Ileum (tissue), 1 donor: ENCODE results near the gene MOCS3.

DNA sequence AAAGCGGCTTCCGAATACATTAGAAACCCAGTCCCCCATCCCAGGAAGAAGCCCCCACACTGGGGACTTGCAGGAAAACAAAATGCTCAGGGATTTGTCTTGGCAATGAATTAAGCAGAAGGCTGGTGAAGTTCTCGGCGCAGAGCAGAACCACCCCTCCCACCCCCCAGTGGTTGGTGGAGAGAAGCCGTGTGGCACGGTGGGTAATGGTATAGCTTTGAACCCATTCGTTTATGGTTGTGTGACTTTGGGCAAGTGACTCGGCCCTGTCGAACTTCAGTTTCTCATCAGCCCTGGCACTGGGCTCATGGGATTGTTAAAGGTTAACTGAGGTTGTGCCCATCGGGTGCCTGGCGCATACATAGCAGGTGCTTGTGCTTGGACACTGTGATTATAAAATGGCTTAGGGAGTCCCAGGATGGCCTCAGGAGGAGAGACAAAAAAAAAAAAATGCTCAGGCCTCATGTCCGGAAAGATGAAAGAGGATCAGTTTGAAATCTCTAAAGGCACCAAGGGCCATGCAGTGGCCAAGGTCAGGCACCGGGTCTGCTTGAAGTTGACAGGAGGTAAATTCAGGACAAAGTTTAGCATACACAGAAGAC lies 120.2 kb upstream of the PTPN1 start:
- PRO-cap: no peak

DNA sequence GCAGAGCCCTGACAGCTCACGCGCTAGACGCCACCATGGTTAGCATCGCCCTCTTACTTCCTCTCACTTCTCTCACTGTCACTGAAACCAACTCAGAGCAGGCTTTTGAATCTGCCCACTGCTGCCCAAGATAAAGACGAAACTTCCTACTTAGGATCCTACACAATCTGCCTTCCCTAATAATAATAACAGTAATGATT lies 117.9 kb upstream of the PTPN1 start:
- PRO-cap: no peak

- PRO-cap: bidirectional peak, plus-strand start at chr20:50483659, minus-strand start at chr20:50483599
Measured at GRCh38 chr20:50483337-50483847, 26.8 kb upstream of the PTPN1 start.

- PRO-cap: no peak
Measured at GRCh38 chr20:50546653-50547233, 36.6 kb downstream of the PTPN1 start.

GRCh38 chr20:50562192-50563099 lies 52.3 kb downstream of the PTPN1 start:
- PRO-cap: no peak

DNA sequence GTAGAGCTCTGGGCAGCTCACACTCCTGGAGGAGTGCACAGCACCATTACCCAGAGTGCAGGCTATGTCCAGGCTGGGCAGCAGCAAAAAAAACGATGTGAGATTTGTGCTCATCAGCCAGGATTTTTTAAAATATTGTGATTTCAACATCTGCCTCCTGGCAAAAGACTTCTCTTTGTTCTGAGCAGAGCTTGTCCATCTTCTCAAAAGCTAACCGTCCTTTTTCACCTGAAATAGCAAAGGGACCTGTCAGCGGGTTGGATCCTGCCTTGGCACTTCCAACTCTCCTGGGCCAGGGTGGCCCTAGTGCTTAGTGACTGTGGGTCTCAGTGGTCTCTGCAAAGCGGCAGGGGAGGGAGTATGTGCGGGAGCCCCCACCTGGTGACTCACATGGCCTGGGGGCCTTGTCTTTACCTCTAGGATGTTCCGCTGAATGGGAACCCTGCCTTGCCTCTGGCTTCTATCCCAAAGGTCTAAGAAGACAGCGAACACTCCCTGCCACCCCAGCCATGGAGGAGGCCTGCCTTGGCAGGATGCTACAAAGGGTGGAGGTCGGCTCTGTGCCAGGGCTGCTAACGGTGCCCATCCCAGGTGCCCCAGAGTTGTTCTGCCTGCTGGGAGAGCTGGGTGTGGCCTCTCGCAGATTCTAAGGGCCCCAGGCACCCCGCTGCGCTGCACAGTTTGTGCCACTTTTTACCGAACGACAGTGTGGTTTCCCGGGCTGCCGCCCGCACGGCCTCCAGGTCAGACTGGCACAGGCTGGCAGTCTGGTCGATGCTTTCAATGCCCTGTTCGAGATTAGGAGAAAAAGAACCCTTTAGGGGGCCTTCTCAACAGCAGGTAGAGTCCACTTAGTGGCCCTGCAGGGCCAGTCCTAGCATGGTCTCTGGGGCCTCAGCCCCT lies 77.2 kb downstream of the PTPN1 start:
- PRO-cap: no peak

- PRO-cap: no peak
Measured at GRCh38 chr20:50594369-50595069, 84.3 kb downstream of the PTPN1 start.

GRCh38 chr20:50635525-50636383 lies 55.6 kb downstream of the RIPOR3 start:
- PRO-cap: no peak

DNA sequence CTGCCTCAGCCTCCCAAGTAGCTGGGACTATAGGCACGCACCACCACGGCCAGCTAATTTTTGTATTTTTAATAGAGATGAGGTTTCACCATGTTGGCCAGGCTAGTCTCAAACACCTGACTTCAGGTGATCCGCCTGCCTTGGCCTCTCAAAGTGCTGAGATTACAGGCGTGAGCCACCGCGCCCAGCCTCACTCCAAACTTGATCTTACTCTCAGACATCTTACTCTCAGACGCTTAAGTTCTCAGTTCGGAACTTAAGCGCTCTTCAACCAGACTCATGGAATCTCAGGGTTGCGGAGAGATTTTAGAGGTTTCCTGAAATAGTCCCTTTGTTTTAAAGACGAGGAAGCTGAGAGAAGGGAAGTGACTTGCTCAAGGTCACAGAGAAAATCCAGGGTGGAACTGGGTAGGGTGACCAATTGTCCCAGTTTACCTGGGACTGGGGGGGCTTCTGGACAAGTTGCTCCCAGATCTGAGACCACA lies 2.0 kb downstream of the RIPOR3 start:
- PRO-cap: no peak

GRCh38 chr20:50732395-50732841 lies 1.0 kb downstream of the PARD6B start:
- PRO-cap: no peak

- PRO-cap: no peak
Measured at GRCh38 chr20:50920963-50922068, 9.9 kb downstream of the ADNP start.

DNA sequence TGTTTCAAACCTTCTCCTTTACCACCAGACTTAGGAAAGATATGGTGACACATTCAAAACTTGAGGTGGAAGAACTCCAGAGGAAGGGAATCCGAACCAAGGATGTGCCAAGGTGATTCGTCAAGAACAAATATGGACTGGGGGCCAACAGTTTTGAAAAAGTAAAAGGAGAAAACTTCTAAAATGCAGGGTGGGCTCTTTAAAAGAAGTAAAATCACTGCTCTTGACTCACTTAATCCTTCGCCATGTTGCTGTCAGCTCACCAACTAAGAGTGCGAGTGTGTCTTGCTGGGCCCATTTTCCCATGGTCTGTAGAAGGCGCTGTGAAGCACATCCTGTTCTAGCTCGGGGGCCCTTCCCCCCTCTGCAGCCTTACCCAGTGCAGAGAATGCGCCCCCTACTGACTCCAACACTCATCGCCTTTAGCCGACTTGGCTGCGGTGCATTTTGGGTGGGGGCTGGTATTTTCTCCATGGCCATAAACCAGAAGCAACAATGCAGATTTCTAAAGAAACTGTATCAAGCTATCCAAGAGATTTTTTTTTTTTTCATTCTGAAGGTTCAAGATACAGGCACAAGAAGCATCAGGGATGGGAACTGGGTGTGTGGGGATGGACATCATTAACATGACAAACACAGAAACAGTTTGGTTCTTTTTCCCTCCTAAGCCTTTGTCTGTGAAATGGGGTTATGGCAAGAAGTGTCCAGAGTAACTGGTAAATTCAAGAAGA lies 1.9 kb downstream of the ADNP start:
- PRO-cap: no peak

GRCh38 chr20:50958655-50959667 lies at the start of gene MOCS3:
Gene MOCS3 (plus strand): TSS chr20:50958818.
- PRO-cap: bidirectional peak, plus-strand start at chr20:50958820, minus-strand start at chr20:50958532

DNA sequence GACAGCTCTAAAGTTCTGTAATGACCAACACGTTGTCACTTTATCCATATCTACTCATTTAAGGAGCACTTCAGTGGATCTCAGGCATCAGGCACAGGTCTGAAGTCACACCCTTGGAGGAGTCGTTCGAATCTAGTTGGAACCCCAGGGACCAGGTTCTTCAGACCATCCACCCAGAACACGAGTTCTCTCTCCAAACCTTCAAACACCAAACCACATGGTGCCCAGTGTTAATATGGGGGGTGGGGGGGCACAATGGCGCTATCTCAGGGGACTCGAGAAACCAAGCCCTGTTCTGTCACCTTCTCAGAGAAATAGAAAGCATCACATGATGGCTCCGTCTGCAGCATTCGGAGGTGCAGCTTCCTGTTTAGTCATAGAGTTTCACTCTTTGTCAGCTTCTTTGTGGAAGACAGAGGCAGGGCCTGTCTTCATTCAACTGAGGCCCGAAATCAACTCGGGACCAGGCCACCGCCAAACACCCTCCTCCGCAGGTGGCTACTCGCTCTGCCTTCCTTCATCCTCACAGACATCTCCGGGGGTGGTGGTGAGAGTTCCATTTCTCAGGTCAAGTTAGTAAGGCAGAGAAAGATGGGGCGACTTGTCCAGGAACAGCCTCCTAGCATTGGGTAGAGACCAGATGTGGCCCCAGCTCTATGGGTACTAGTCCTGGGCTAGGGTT lies 142.2 kb downstream of the NFATC2 start:
- PRO-cap: bidirectional peak, plus-strand start at position 457 of the sequence, minus-strand start at position 316 of the sequence

- PRO-cap: no peak
Measured at GRCh38 chr20:51457178-51457749, 85.3 kb downstream of the NFATC2 start.

DNA sequence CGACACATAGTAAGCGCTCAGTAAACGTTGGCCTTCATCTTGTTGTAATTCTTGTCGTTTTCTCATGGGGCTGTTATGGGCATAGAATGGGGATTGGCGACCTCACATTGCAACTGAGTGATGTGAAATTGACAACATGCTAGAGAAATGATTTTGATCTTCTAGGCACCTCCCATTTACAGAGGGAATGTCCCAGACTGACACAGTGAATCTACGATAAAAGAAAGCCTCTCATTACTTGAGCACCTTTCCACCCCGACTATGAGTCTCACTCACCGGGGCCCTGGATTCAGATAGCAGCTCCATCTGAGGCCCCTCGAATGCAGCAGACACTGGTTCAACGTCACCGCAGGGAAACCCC lies 49.2 kb downstream of the NFATC2 start:
- PRO-cap: no peak

GRCh38 chr20:51494174-51494799 lies 48.2 kb downstream of the NFATC2 start:
- PRO-cap: no peak

GRCh38 chr20:51630924-51632201 lies 88.8 kb upstream of the NFATC2 start:
- PRO-cap: no peak

DNA sequence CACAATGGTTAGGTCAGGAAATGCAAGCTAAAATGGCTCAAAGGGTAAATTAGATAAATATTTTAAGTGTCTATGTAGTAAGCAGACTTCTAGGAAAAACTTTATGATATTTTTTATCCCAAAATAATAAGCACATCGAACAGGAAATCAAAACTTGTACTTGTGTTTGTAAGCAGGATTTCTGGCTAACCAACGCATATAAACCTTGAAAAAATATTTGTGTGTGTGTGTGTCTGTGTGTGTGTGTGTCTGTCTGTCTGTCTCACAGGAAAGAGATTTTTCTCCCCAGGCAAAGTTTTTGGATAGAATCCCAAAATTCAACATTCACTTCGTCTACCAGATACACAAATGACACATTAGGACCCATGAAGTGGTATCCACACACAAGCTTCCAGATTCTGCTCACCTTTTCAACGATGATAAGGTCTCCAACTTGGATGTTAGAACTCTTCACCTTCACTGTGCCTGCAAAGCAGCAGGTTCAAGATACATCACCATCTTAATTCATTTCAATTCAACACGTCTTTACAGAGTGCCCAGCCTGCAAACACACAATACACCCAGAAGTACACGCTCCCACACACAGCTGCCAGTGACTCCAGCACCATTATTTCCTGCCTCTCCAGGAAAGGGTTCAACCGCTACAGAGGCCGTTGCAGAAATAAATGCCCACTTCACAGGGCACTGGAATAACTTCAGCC lies 71.0 kb downstream of the ATP9A start:
- PRO-cap: no peak

- PRO-cap: no peak
Measured at GRCh38 chr20:51801405-51801846, 895 bp downstream of the SALL4 start.